Parietal lobe (tissue), 2 donors: Measurements from ENCODE around the gene RRM1.

DNA sequence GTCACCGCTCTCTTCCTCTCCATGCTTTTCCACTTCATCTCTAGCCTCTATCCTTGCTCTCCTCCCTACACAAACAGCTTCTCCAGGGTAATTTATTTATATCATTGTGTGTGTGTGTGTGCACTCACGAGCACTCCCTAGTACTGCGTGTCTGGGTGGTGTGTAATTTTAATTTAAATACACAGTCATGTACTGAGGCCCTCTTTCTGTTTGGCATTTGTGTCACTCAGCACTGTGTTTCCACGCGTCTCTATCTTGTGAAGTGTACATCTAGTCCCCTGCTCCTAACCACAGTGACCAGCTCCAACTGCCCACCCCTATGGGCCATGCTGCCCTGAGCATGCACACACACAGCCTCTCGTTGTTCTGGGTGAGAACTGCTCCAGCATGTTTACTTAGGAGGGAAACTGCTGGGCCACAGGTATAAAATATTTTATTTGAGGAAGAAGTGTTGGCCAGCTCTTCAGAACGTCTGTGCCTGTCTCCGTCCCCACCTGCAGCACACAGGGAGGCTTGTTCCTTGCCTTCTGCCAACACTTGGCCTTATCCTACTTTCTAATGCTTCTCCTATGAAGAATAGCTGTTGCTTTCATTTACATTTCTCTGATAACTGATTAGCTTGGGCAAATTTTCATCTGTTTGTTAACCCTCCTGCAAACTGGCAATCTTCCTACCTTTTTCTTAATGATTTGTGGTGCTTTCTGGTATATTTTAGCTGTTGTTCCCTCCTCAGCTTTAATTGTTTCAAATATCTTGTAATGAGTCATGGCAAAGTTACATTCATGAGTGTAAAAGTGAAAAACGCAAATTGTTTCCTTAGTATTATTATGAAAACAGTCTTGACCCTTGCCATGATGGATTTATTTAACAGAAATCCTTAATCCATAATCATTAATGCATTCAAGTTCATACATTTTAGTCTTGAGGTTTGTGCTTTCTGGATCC is 190.1 kb downstream of the CDKN1C start:
- RAMPAGE, long total RNA: no peak

- RAMPAGE, long total RNA: no peak
Observed at GRCh38 chr11:2788105-2789012, 97.2 kb downstream of the CDKN1C start.

- RAMPAGE, long total RNA: no peak
Observed at GRCh38 chr11:2868082-2868604, 17.4 kb downstream of the CDKN1C start.

DNA sequence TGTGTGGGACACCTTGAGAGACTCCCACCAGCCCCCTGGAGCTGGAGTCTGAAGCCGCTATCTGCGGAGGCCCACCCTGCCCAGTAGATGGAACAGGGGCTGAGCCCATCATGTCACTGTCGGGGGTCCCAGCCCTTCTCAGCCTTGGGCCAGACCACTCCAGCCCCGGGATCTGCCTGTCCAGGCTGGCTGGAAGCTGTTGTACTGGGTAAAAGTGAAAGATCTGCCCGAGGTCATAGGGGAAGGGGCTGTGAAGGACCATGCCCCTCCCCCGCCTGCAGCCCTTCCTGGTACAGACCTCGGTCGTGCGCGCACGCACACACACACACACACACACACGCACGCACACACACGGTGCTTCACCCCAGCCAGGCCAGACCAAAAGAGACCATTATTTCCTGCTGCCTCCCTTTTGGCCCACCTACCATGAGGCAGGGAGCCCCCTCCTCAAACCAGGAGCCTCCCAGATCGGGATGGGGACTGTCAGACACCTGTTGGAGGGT is 1.0 kb upstream of the CDKN1C start:
- RAMPAGE, long total RNA: no peak

GRCh38 chr11:2887037-2887519 is 1.5 kb upstream of the CDKN1C start:
- RAMPAGE, long total RNA: no peak

DNA sequence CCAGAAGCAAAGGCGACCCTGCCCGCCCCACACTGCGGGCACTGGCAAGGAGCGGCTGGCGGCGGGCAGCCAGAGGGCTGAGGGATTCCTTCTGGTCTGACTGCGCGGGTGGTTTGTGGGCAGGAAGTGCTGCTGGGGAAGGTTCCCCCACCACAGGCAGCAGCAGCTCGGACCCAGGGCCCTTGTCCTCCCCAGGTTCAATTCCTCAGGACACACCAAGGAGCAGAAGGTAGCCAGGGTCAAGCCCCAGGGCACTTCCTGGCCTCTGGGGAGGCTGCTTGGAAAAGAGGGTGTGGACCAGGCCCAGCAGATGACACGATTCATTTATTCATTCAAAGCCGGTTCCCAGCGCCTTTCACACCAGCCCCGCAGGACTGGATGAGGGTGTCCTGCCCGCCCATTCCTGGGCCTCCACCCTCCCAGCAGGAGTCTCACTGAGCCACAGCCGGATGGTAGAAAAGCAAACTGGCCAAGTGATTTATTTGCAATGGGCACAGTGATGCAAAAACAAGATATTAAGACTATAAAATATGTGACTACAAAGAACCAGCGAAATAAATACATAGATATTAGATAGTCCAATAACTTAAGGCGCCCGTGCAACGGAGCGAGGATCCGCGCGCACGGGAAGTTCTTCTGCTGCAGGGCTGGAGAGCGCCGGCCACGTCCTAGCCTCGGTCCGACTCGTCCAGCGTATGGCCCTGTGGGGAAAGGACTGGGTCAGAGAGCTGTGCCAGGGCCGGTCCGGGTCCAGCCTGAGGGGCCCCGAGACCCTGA is 1.1 kb downstream of the PHLDA2 start:
- RAMPAGE, long total RNA: no peak

GRCh38 chr11:2938828-2939247 is 9.6 kb upstream of the PHLDA2 start:
- RAMPAGE, long total RNA: no peak

- RAMPAGE, long total RNA: no peak
Observed at GRCh38 chr11:2942894-2943084, 13.6 kb upstream of the PHLDA2 start.

DNA sequence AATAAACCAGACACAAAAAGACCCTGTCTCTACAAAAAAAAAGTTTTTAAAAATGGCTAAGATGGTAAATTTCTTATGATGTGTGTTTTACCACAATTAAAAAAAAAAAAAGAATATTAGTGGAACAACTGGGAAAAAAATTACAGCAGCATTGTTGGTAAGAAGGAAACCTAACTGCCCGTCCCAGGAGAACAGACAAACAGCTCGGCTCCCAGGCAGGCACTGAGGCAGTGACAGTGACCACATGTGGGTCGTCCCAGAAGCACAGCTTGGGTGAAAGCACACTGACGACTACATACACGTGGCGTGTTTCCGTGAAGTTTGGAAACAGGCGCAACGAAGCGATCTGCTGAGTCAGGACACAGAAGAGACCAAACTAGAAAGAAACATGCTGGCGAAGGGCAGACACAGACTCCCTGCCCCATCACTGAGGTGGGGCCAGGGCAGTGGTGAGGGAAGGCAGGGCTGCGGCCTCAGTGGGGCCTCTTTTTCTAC is 20.3 kb downstream of the CARS1 start:
- RAMPAGE, long total RNA: no peak

- RAMPAGE, long total RNA: no peak
Observed at GRCh38 chr11:3477503-3478106, 98.7 kb upstream of the ZNF195 start.

GRCh38 chr11:3626145-3626656 is 15.6 kb downstream of the ART5 start:
- RAMPAGE, long total RNA: no peak

DNA sequence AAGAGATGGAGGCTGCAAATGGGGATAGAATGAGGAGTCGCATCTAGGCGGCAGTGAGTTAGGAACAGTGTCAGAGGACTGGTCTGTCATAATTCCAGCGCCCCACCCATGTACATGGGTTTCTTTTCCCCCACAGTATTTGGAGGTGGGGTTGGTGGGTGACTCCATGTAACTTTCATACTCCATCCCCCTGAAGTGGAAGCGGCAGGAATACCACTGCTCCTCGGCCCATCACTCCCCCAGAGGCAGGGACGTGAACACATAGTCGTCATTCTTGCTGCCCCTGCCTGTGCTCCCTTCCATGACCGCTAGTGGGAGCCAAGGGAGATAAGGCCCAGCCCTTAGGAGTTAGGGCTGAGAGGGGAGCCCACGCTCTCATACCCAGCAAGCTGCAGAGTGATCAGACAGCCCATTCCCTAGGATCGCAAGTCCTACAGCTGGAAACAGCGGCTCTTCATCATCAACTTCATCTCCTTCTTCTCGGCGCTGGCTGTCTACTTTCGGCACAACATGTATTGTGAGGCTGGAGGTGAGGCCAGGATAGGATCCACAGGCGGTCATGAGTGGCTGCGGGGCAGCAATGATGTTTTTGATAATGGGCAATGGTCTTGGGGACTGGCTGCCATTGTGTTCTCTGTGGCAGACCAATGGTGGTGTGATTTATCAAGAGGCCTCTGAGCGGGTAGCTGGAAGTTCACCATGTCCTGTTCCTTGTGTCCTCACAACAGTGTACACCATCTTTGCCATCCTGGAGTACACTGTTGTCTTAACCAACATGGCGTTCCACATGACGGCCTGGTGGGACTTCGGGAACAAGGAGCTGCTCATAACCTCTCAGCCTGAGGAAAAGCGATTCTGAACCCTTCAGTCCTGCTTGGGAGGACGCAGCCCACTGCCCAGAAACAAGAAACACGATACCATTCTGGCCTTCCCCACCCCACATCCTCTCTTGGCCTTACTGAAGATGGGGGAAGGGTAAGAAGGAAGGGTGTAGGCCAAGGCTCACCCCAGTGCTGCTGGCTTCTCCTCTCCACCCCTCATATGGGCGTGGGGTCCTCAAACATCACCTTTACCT is 15.8 kb downstream of the RHOG start:
- RAMPAGE, long total RNA: no peak

DNA sequence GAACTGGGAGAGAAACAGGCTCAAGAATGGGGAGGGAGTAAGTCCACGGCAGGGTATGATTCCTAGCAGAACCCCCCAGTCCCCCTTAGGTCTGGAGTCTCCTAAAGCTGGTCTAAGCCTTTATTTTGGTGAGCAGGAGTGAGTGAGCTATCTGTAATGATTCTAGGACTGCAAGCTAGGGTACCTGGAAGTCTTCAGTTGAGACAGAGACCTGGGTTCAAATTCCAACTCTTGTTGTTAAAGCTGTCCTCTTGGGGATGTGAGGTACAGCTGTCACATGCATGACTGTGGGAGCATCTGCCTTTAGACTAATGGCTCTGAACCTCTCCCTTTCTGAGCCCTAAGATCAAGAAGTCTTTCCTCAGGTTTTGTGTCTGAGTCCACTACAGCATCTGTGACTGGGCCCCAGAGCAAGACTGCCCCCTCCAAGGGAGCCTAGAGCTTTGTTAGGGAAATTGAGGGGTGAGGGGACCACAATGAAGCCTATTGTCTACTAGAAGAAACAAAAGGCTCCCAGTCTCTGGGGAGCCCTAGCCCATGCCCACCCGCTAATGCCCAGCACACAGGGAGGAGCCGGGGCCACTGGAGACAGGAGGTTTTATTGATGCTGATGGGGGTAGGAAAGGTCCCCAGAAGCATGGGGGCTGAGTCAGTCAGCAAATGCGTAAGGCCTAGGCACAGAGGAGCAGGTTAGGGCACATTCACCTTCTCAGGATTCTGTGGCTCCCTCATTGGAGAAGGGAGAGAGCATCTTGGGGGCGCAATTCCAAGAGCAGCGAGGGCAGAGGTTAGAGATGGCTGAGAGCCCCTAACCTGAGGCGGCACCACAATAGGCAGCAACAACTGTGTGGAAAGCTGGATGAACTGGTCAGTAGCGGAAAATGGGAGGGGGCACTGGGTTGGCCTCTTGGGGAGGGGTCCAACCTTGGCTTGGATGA is 14.1 kb downstream of the RHOG start:
- RAMPAGE, long total RNA: no peak

- RAMPAGE, long total RNA: no peak
Observed at GRCh38 chr11:3830913-3831316, 9.8 kb downstream of the RHOG start.

- RAMPAGE, long total RNA: no peak
Observed at GRCh38 chr11:3834578-3835669, 5.8 kb downstream of the RHOG start.

- RAMPAGE, long total RNA: no peak
Observed at GRCh38 chr11:3835670-3836164, 5.0 kb downstream of the RHOG start.

- RAMPAGE, long total RNA: no peak
Observed at GRCh38 chr11:3931052-3931895, 75.8 kb downstream of the STIM1 start.

GRCh38 chr11:3942674-3943578 is 87.5 kb downstream of the STIM1 start:
- RAMPAGE, long total RNA: no peak

- RAMPAGE, long total RNA: no peak
Observed at GRCh38 chr11:4094019-4094543, 518 bp upstream of the RRM1 start.

DNA sequence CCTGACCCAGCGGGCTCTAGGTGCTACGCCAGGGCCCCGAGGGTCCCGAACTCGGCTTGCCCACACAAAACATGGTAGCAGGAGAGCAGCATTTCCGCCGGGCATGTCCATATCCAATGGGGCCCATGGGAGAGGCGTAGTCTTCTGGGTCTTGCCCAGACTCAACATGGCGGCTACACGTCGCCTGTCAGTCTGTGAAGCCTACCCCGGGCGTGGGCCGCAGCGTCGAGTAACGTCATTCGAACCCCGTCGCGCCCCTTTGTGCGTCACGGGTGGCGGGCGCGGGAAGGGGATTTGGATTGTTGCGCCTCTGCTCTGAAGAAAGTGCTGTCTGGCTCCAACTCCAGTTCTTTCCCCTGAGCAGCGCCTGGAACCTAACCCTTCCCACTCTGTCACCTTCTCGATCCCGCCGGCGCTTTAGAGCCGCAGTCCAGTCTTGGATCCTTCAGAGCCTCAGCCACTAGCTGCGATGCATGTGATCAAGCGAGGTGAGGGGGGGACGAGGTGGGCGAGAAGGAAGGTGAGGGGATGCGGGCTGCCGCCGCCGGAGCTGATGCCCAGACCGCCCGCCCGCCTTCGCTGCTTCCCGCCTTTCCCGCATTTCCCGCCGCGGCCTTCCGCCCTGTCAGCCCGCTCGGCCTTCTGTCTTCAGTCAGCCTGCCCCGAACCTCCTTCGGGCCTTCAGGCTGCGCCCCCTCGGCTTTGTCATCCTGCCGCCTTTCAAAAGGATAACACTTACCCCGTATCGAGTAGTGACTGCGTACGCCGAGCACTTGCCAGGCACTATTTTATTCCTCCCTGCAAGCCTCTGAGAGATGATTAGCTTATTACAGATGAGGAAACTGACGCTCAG is at the start of gene RRM1:
TSS of gene RRM1 (plus strand) at position 256 of the 853 bp plus-strand sequence.
- RAMPAGE, long total RNA: no peak